ENCODE results near the genes RAB1B, TMEM151A, ZDHHC24 and CCDC87.

GRCh38 chr11:66268505-66269009, at the start of gene RAB1B:
Gene RAB1B, plus strand, starts transcription at chr11:66268639.
- RRBS, result 2% methylated on average over 6 of the region's 51 CpGs
CAGE:
- cytosol, long polyA plus RNA, result start-site peak on the plus strand at chr11:66268587-66268671, 2,098 and 3,397 reads in 2 replicates
- long polyA plus RNA, result start-site peak on the plus strand at chr11:66268599-66268671, 2,327 and 2,258 reads in 2 replicates
- nucleus, long polyA plus RNA, result start-site peak on the plus strand at chr11:66268600-66268652, 369 and 422 reads in 2 replicates

DNA sequence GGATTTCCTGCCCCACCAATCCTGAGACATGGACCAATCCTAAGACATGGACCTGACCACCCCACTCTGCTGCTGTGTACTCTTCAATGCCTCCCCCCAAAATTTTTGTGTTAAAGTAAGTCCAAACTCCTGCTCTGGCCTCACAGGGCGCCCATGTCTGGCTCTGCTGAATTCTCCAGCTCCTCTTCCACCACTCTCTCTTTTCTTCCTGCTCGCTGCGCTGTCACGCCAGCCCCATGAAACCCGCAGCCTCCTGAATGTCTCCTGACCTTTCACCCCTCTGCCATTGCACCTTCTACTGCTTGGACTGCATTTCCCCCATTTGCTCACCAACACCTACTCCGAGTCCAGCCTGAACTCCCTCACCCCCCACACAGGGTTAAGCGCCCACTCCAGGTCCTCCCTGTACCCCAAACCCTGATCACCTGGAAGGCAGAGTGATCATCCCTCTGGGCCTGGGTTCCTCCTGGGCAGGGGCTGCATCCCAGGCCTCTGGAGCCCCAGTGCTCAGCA, 3.5 kb downstream of the CNIH2 start:
- RRBS, result no CpG with 5 or more reads among the region's 7 CpGs
CAGE:
- cytosol, long polyA plus RNA, result no peak
- long polyA plus RNA, result no peak
- nucleus, long polyA plus RNA, result no peak

GRCh38 chr11:66291405-66292651, at the start of gene TMEM151A:
Gene TMEM151A, plus strand, starts transcription at chr11:66291894.
- RRBS, result 5% methylated on average over 45 of the region's 115 CpGs
CAGE:
- cytosol, long polyA plus RNA, result no peak
- long polyA plus RNA, result no peak
- nucleus, long polyA plus RNA, result no peak

- RRBS, result no CpG with 5 or more reads among the region's 3 CpGs
CAGE:
- cytosol, long polyA plus RNA, result no peak
- long polyA plus RNA, result no peak
- nucleus, long polyA plus RNA, result no peak
Observed at GRCh38 chr11:66351243-66351360, 3.7 kb upstream of the B4GAT1 start.

DNA sequence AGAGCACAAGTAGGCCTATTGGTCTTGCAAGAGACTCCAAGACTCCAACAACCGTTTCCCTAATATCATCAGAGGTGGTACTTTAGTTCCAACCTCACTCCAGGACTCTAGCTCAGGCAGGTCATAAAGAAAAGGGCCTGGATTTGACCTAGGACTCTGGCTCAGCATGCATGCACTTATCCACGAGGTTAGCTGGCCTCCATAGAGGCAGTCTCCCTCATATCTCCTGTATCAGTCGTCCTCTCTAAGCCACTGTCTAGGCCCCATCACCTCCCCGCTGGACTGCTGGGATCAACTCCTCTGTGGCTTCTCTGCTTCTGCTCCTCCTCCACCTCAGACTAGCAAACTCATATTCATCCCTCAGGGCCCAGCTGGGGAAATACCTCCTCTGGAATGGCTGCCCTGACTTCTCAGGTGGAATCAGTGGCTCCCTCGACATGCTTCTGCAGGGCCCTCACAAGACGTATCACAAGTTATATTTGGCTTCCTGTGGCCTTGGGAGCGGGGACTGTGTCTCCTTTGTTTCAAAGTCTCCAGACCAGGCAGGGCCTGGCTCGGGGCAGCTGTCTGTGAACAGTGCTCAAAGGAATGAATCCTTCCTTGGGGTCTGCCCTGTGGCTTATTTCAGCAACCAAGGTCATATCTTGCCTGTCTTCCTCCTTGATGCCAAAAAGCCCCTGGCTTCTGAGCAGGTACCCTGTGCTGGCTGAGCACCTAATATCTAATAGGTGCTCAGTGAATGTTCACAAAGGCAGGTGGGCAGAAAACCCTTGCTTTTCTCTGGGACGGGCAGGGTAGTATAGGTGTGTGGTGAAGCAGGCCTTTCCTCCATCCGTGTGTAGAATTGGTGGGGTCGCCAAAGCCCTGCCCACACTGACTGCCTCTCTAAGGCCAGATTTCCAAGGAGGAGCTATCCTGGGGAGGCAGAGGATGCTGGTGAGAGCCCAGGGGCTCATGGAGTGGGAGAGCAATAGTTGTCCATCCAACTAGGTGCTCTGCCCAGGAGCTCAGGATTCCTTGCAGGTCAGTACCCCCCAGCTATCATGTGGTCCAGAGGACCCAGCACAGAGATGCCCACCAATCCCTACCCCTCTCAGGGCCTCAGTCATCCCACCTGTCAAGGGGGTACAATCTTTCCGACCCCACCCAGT, 9.9 kb downstream of the SLC29A2 start:
- RRBS, result no CpG with 5 or more reads among the region's 12 CpGs
CAGE:
- cytosol, long polyA plus RNA, result no peak
- long polyA plus RNA, result no peak
- nucleus, long polyA plus RNA, result no peak

GRCh38 chr11:66372311-66372622, 707 bp upstream of the SLC29A2 start:
- RRBS, result 3% methylated on average over 2 of the region's 13 CpGs
CAGE:
- cytosol, long polyA plus RNA, result no peak
- long polyA plus RNA, result no peak
- nucleus, long polyA plus RNA, result no peak

DNA sequence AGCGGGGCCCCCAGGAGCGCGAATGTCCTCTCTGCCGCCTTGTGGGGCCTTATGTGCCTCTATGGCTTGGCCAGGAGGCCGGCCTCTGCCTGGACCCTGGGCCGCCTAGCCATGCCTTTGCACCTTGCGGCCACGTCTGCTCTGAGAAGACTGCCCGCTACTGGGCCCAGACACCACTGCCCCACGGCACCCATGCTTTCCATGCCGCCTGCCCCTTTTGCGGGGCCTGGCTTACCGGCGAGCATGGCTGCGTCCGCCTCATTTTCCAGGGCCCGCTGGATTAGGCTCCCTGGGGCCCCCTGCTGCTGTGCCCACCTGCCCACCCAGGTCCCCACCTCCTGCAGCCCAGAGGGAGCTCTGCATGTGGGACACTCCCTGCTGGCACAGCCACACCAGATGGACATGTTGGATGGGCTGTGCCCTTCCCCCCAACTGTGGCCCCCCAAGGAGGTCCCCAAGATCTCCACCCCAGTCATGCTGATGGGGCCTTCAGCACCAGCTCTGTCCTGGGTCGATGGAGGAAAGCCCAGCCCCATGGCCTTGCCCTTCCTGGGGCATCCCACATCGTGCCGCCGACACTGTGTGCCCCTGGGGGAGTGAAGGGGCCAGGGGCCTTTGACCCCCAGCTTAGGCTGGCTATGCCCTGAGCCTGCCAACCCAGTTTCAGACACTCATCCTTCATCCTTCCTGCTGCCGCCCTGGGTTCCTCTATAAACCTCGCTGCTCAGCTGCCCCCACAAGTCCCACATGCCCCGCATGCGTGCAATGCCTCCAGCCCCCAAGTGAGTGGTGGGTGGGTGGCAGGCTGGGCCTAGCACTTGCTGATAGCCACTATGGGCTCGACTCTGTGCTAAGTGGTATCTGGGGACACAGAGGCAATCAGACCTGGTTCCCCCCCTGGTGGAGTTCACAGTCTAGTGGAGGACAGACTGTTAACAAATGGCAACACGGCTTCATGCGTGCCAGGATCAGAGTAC, 4.1 kb upstream of the DPP3 start:
- RRBS, result no CpG with 5 or more reads among the region's 28 CpGs
CAGE:
- cytosol, long polyA plus RNA, result no peak
- long polyA plus RNA, result no peak
- nucleus, long polyA plus RNA, result no peak

GRCh38 chr11:66545955-66546483, at the start of gene ZDHHC24:
Gene ZDHHC24, minus strand, starts transcription at chr11:66546048.
- RRBS, result 2% methylated on average over 28 of the region's 50 CpGs
CAGE:
- cytosol, long polyA plus RNA, result start-site peak on the minus strand at chr11:66546020-66546050, 87 and 87 reads in 2 replicates
- long polyA plus RNA, result no peak
- nucleus, long polyA plus RNA, result no peak

- RRBS, result 3% methylated on average over 46 of the region's 78 CpGs
CAGE:
- cytosol, long polyA plus RNA, result start-site peak on the plus strand at chr11:66593149-66593209, 693 and 751 reads in 2 replicates
- long polyA plus RNA, result start-site peak on the plus strand at chr11:66593152-66593206, 179 and 766 reads in 2 replicates
- nucleus, long polyA plus RNA, result start-site peak on the plus strand at chr11:66593152-66593205, 614 and 698 reads in 2 replicates
Observed at GRCh38 chr11:66592295-66593431, at the start of gene CCDC87. Gene CCDC87, minus strand, starts transcription at chr11:66593063.

DNA sequence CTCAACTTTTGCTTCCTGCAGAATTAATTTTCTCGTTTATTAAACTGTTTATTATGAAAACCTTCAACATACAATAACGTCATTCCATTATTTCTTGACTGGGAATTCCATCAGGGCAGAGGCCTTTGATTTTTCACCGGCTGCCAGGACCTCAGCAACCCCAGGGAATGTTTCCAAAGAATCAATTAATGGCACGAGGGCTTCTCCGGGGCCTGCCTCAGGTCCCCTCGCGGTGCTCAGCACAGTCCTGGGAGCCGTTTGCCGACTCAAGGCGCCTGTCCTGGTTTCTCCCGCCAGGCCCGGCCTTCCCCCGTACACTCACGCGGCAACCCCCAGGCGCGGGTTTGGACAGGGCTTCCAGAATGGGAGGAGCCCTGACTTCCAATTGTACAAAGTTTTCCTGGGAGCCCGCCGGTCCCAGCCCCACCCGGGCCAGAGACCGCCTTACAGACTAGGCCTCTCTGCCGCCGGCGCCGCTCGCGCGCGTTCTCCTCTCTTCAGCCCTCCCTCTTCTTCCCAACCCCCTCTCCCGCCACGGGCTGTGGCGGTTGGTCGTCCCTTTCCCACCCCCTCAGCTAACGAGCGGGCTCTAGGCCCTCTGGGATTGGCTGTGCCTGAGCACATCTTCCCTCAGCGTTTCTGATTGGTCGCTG, 397 bp upstream of the RBM14 start:
- RRBS, result 3% methylated on average over 10 of the region's 37 CpGs
CAGE:
- cytosol, long polyA plus RNA, result no peak
- long polyA plus RNA, result no peak
- nucleus, long polyA plus RNA, result no peak

DNA sequence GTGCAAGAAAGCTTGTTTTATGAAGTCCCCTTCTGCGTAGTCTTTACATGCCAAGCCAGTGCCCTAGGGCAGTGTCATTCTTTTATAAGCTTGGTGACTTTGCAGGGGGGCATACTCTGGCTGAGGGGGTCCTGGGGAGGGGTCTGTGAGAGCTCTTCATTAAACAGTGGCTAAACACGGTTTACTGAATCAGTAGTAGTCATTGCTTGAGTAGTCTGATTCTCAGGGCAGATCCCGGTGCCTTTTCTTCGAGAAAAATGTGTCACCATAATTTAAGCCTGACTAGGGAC, 1.3 kb downstream of the RBM14 start:
- RRBS, result no CpG with 5 or more reads among the region's 4 CpGs
CAGE:
- cytosol, long polyA plus RNA, result no peak
- long polyA plus RNA, result no peak
- nucleus, long polyA plus RNA, result no peak

- RRBS, result no CpG with 5 or more reads among the region's 1 CpG
CAGE:
- cytosol, long polyA plus RNA, result no peak
- long polyA plus RNA, result no peak
- nucleus, long polyA plus RNA, result no peak
Observed at GRCh38 chr11:66618077-66618436, 1.6 kb downstream of the RBM14 start.

GRCh38 chr11:66689715-66690376, 12.2 kb upstream of the RBM4B start:
- RRBS, result 86% methylated on average over 19 of the region's 29 CpGs
CAGE:
- cytosol, long polyA plus RNA, result no peak
- long polyA plus RNA, result no peak
- nucleus, long polyA plus RNA, result no peak

DNA sequence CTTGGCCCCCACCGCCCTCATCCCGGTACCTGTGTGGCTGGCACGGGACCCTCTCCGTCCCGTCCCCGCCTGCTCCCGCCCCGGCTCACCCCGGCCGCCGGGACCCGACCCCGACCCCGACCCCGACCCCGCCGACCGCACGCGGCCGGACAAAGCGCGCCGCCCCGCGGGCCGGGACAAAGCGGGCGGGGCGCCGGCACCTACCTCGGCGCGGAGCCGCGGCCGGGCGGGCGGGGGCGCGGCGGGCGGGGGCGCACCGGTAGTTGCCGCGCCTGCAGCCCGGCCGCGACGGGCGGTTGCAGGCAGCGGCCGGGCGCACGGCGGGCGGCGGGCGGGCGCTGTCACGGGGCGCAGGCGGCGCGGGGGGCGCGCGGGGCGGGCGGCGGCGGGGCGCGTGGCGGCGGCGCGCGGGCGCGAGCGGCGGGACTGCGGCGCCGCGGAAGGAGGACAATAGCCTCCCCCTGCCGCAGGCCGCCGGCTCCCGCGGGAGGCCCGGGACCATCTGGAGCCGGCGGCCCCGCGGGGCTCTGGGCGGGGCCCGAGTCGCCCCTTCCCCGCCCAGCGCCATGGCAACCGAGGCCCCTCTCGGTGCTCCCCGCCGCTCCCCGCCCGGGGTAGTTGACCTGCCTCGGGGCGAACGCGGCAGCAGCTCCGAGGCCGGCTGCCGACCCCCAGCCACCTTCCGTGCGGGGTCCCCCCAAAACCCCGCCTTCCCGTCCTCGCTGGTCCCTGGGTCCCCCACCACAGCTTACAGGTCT, 880 bp downstream of the SPTBN2 start:
- RRBS, result 3% methylated on average over 39 of the region's 121 CpGs
CAGE:
- cytosol, long polyA plus RNA, result no peak
- long polyA plus RNA, result no peak
- nucleus, long polyA plus RNA, result no peak

DNA sequence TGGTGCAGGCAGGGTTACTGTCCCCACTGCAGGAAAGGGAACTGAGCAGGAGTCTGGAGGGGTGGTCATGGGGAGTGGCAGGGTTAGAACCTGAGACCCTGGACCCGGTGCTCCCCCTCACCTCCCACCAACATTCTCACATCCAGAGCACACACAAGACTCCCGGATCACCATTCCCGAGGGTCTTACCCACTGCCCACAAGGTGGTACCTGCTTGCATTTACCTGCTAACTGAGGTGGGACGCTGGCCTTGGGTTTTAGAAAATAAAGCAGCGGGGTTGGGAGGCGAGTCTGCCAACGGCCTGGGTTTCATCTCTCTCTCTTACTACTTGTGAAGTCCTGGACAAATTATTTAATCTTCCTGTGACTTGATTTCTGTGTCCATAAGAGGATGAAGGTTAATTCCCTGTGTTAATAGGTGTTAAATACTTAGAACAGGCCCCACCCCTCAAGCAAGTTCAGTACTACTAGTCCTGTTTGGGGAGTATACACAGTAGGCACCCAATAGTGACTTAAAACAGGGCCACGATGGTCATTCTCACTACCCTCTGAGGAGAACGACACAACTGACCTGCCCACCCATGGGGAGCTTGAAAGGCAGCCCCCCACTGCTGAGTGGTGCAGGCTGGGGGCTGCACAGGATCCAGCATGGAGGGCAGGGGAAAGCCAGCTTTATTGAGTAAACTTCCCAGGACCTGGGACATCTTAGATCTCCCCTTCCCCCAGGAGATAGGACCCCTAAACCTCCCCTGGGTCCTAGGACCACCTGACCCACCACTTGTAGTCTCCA, 4.8 kb downstream of the RCE1 start:
- RRBS, result 77% methylated on average over 2 of the region's 9 CpGs
CAGE:
- cytosol, long polyA plus RNA, result no peak
- long polyA plus RNA, result no peak
- nucleus, long polyA plus RNA, result no peak

DNA sequence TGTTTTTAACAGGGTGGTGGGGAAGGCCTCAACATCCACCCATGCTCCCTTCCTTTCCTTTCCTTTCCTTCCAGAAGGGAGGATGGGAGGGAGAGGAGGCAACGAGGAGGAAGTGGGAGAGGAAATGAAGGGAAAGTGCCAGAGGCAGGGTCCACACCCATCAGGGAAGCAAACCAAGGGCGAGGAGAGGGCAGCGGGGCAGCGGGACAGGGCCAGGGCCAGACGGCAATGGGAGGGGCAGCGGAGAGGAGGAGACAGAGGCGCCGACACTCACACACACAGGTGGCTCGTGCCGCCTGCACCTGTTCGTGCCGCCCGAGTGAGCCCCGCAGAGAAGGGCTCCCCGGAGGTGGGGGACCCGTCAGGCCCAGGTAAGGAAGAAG, 7.6 kb downstream of the LRFN4 start:
- RRBS, result no CpG with 5 or more reads among the region's 16 CpGs
CAGE:
- cytosol, long polyA plus RNA, result no peak
- long polyA plus RNA, result no peak
- nucleus, long polyA plus RNA, result no peak

DNA sequence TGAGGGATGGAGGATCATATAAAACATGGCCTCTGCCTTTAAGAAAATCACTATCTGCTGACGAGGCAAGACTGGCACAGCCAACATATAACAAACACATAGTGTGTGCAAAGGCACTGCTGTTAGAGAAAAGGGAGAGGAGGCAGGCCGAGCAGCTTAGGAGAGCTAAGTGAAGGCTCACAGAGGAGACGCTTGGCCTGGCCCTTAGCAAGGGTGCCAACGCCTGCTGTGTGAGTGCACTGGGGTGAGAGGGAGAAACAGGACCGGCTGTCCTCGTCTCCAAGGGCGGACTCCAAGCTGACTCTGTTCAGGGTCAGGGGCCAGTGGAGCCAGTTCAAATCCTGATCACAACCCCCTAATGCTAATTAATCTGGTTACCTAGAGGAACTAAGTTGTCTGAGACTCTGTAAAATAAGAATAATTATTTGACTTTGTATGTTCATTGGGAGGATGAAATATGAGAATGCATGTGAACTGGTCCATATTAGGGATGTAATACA, 48.3 kb downstream of the LRFN4 start:
- RRBS, result no CpG with 5 or more reads among the region's 7 CpGs
CAGE:
- cytosol, long polyA plus RNA, result no peak
- long polyA plus RNA, result no peak
- nucleus, long polyA plus RNA, result no peak

DNA sequence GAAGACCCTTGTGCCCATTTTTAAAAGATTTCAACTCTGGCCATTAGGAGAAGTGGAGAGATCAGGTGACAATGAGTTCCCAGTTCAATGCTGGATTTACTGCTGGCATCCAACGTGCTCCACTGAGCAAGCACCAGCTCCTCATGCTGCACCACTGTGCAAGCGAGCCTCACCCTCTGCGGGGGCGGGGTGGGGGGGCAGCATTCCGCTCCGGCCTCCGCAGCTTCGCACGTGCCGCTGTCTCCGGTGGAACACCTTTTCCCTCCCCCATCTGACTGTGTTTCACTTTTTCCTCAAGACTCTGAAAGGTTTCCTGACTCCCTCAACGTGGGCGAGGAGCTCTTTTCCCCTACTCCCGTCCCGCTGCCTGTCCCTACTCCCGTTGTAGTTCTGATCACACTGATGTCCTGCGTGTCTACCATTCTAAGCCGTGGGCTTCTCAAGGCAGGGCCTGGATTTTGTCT, 831 bp upstream of the RHOD start:
- RRBS, result no CpG with 5 or more reads among the region's 18 CpGs
CAGE:
- cytosol, long polyA plus RNA, result no peak
- long polyA plus RNA, result no peak
- nucleus, long polyA plus RNA, result no peak

DNA sequence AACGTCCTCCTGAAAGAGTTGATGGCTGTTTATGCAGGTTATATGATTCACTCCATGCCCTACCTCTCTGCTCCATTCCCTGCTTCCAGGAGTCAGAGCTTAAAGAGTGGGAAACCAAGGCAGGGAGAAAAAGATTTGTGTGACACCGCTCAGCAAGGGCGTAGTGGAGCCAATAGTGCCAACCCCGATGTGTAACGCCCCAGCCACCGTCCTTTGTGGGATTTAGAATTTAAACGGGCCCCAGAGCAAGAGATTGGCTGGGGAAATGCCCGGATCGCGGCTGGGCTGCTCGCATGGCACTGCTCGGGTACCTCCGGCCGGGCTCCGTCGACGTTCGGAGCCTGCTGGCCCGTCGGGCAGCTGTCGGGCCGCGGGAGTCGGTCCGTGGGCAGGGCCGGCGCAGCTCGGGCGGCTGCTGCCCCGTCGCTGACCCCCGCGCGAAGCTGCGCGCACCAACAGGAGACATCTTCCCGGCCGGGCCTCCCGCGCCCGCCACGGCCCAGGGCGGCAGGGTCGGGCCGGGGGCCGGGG, 1.5 kb upstream of the KDM2A start:
- RRBS, result 41% methylated on average over 36 of the region's 46 CpGs
CAGE:
- cytosol, long polyA plus RNA, result no peak
- long polyA plus RNA, result no peak
- nucleus, long polyA plus RNA, result no peak

- RRBS, result no CpG with 5 or more reads among the region's 10 CpGs
CAGE:
- cytosol, long polyA plus RNA, result no peak
- long polyA plus RNA, result no peak
- nucleus, long polyA plus RNA, result no peak
Observed at GRCh38 chr11:67120798-67121704, 2.0 kb downstream of the KDM2A start.

Data from IMR-90 (cell line).